ENCODE measurements around a stretch of chr15.

DNA sequence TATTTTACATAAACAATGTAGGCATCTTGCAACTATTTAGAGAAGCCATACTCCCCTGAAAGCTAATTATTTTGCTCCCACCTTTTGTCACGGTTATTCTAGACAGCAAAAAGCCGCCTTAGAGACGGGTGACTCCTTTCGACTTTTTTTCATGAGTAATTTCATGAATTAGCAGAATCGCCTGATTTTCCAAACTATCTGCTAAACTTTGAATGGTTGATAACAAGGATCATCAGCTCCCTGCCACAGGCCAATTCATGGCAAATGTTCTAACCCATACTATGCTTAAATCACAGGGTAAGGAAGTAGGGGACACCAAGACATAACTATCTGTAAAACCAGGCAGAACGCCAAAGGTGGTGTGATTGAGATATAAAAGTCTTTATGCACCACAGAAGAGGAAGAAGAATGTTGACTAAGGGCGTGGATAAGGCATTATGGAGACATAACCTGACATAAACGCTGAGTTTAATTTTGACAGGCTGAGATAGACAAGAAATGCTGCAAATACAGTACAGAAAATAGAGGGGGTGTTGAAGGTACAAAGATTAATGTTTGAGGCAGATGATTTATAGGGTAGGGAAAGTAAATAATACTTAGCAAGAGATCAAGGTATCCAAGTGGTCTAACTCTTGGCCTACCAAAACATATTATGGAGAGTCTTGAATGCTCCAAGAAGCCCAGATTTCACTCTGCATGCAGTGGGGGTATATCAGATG is 934 bp upstream of the DMXL2 start:
- PRO-cap, 2 experiments: no peak in any of the 2 experiments

GRCh38 chr15:51735538-51736205 is 1.8 kb downstream of the LYSMD2 start:
- PRO-cap, 2 experiments: peak in 1 of 2 experiments; most common plus-strand start chr15:51735788 (in 1)

DNA sequence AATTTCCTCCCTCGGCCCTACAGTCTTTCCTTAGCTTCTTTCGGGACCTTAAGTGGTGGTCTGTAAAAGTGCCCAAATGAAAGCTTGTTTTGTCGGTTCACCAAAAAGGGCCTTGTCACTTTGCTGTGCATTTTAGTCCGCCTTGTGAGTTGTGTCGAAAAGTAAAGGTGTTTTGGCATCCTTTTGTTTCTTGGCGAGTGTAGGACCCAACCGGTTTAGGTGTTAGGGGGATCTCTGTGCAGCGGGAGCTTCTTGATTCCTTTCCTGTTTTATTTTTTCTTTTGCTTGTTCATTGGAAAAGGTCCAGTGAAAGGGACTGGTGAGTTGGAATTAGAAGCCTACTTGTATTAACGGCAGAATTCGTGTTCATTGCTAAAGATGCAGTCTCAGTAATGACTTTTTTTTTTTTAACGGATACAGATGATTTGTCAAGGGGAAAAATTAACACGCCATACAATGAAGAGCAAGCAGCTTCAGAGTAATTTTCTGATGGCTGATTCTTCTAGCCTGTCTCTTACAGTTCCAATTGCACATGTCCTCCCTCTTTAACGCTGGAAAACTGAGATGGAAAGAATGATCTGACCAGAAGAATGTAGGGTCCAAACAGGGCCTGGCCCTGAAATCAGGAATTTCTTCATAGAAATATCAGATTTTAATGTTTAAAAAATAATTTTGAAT is 1.2 kb downstream of the MAPK6 start:
- PRO-cap, 2 experiments: no peak in any of the 2 experiments

GRCh38 chr15:52020739-52021740 is 2.0 kb downstream of the MAPK6 start:
- PRO-cap, 2 experiments: no peak in any of the 2 experiments

DNA sequence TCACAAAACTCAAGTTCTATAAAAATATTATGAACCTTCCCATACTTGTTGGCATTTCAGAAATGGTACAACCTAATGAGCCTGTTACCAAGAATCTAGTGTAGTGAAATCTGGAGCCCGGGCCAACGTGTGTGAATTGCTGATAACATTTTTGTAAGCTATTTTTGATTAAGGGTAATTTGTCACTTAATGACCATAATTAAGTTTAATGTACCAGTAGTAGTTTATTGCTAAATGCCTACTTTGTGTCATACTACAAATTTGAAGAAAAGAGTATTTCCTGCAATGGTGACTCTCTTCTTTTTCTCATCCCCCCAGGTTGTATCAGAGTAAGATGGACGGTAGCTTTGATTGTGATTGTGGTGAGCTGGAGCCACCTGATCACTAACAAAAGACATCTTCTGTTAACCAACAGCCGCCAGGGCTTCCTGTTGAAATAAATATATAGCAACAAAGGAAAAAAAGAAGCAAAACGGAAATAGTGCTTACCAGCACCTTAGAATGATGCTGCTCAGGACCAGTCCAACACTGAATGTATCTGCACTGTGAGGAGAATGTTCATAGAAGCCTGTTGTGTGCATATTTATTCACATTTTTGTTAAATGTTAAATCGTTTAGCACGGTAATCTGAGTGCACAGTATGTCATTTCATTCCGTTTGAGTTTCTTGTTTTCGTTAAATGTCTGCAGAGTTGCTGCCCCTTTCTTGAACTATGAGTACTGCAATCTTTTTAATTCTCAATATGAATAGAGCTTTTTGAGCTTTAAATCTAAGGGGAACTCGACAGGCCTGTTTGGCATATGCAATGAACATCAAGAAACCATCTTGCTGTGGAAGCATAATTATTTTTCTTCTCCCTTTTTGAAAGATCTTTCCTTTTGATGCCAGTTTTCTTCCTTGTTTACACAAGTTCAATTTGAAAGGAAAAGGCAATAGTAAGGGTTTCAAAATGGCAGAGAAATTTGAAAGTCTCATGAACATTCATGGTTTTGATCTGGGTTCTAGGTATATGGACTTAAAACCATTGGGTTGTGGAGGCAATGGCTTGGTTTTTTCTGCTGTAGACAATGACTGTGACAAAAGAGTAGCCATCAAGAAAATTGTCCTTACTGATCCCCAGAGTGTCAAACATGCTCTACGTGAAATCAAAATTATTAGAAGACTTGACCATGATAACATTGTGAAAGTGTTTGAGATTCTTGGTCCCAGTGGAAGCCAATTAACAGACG is 26.9 kb downstream of the MAPK6 start:
- PRO-cap, 2 experiments: peak in 1 of 2 experiments; most common minus-strand start position 326 of the sequence (in 1)

DNA sequence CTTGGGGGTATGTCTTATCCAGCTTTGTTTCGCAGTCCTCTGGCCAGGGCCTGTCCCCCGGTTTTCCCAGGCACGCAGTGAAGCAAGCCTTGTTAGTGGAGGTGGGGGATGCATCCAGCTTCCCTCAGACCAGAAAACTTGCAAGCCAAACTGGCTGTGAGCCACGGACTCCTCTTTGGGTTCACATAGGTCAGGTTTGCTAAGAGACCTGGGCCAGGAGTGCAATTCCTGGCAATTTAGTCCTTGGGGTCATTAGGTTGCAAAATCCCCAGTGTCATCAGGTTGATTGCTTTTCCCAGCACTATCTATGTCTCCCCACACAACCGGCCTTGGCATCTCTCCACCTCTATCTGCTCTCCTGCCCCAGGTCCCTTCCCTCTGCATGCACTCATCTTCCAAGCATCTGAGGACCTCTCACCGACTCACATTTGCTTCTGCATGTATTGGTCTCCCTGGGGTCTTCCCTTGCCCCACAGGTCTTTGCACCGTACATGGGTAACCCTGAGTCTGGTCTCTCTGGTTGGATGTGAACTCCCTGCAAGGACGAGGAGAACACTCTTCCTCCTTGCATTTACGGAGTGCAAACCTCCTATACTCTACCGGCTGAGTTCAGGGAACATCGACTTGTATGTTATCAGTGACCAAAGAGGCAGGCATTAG is 34.2 kb downstream of the BCL2L10 start:
- PRO-cap, 2 experiments: no peak in any of the 2 experiments

DNA sequence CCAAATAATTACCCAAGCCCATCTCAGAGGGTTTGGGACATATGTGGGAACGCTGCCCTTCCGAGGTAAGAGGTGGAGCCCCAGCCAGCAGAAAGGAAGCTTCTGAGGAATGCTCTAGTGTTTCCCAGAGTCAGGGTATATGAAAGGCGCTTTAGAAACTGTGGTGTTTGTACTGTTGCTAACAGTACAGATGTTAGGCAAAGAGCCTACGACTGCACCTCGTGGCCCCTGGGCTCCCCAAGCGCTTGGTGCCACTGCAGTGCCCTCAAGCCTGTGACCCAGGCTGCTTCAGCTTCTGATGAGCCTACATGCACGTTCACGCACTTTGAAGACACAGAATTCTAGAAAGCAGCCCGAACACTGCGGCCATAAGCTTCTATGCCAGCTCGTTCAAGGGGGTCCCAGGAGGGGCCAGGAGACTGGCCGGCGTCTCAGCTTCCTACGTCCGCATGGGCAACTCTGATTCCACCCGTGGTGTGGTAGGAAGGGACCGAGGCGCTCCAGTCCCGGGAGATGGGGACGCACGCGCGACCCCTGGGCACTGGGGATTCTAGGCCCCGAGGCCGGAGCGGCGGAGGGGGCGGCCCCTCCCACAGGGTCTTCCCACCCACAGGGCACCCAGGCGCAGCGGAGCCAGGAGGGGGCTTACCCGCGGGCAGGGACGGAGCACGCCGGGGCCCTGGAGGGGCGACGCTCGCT is 722 bp downstream of the MYO5C start:
- PRO-cap, 2 experiments: no peak in any of the 2 experiments

- PRO-cap, 2 experiments: no peak in any of the 2 experiments
Measured at GRCh38 chr15:52331329-52331803, 35.8 kb upstream of the MYO5C start.

GRCh38 chr15:52415978-52416292 is 112.7 kb downstream of the MYO5A start:
- PRO-cap, 2 experiments: no peak in any of the 2 experiments

GRCh38 chr15:52464317-52464983 is 64.2 kb downstream of the MYO5A start:
- PRO-cap, 2 experiments: peak in 2 of 2 experiments; most common plus-strand start chr15:52464727 (in 1); most common minus-strand start chr15:52464594 (in 2)

GRCh38 chr15:52481759-52482308 is 46.8 kb downstream of the MYO5A start:
- PRO-cap, 2 experiments: peak in 2 of 2 experiments; most common plus-strand start chr15:52482136 (in 2); most common minus-strand start chr15:52482044 (in 2)

DNA sequence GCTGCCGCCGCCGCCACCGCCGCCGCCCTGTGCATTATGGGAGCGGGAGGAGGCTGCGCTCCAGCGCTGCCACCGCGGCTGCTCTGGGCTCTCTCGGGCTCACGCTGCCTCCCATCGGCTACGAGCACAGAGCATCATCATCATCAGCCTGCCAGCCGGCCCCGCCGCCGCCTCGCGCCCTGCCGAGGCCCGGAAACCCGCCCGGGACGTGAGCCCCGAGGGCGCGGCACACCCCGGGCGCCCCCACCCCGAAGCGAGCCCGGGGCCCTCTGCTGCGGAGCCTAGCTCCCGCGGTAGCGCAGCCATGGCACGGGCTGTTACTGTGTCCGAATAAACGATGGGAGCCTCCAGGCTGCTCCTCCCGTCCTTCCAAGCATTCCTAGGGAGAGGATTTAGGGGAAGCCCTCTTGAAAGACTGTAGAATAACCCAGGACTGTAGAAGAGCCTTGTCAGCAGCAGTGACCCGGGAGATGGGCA is 464 bp upstream of the MYO5A start:
- PRO-cap, 2 experiments: peak in 2 of 2 experiments; most common plus-strand start position 140 of the sequence (in 2); most common minus-strand start position 85 of the sequence (in 2)

GRCh38 chr15:52566789-52567284 is 2.0 kb downstream of the ARPP19 start:
- PRO-cap, 2 experiments: no peak in any of the 2 experiments

GRCh38 chr15:52589390-52589867 is 20.6 kb upstream of the ARPP19 start:
- PRO-cap, 2 experiments: no peak in any of the 2 experiments

DNA sequence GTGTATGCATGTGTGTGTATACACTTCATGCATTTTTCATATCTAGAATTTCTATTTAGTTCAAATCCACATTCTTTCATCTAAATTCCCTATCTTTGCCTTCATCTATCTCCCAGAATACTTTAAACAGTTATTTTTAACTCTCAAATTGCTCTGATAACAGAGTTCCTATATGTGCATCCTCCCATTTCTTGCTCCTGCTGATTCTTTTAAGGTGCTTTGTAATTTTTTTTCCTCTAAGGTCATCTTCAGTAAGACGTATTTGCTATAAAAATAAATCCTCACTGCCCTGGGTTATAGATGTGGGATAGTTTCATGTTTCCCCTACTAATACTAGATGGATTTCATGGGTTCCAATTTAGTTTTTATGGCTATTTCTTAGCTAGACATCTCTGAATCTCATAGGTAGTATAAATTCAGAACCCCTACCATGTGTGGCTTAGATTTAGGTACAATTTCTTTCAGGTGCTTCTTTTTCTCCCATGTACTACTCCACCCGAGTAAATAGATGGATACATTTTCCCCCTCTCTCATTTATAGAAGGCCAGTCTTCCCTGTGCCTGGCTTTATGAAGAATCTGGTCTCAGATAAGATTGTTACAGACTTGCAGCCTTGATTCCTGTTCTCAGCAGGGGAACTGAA is 33.5 kb upstream of the ARPP19 start:
- PRO-cap, 2 experiments: no peak in any of the 2 experiments

DNA sequence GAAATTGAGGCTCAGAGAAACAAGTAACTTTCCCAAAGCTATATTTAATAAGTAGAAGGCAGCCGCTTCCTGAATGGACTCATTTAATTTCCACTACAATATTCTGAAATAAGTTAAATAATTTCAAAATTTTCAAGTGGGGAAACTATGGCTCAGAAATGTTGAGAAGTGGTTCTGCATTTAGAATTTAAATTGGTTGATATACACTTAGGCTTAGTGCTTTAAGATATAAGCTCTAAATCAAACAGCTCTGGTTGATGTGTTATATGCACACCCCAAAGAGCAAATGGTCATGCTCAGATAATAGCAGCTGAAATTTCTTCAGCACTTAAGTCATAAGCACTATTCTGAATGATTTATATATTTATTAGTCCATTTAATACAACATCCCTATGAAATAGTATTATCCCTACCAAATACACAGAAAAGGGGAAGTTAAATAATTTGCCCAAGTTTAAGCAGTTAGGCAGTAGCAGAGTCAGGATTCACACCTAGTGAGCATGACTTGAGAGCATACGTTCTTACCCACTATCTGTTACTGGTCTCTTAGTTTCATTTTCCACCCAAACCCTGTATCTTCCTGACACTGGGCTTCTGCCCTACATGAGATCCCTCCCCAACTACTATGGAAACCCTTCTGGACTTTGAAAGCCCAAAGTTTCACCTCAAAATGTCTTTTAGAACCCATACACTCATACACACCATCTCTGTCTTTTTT is 4.2 kb upstream of the ATOSA start:
- PRO-cap, 2 experiments: no peak in any of the 2 experiments

GRCh38 chr15:52710245-52710692 is 31.1 kb upstream of the ATOSA start:
- PRO-cap, 2 experiments: no peak in any of the 2 experiments

DNA sequence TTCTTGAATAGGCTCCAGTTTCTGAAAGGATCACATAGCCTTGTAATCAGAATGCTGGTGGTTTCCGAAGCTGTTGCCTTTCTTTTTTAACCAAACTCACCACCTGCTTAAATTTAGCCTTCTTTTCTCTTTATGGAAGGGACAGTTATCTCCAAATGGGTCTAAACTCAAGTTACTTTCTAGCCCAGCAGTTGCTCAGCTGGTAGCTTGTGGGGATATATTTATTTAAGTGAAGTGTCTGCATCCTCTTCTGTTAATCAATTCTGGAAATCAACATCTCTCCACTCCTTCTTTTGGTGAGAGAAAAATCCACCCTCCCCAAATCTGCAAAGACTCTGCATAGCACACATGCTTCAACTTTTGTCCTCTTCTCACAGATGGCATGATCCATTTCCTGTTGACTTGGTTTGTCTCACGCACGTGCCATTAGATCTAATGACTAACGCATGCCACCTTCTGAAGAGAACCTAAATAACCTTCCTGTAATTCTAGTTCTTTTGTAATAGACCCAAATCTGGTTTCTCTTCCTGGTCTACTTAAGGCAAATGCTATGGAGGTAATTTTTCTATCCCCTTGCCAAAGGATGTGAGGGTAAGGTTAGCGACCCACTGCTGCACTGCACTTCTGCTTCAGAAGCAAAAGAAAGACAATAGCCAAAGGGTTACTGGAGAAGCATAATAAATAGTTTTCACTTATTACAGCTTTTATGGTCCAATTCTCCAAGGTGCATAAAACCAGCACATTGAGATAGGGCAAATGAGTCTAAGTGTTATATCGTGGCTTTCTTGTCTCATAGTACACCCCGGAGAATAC is 51.0 kb upstream of the ATOSA start:
- PRO-cap, 2 experiments: no peak in any of the 2 experiments

DNA sequence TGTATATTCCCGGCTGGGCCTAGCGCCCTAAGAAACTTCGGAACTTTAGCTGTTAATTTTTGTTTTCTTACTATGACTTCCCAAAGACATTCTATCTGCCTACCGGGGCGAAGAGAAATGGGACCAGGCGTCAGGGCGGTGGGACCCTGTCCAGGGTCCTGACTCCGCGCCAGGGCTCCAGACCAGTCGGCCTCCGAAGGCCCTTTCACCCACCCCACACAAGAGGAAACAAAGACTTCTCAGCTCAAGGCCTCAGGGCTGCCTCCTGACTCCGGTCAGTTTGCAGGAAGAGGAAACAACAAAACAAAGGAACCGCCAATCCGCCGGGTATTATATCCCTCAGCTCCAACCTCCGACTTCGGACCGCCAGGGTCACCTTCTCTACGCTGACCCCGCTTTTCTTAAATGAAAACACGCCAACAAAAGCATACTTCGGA is 6.8 kb downstream of the ONECUT1 start:
- PRO-cap, 2 experiments: no peak in any of the 2 experiments

- PRO-cap, 2 experiments: no peak in any of the 2 experiments
Measured at GRCh38 chr15:53448621-53449132, 310.8 kb downstream of the WDR72 start.